A172 (cell line): ENCODE measurements around a stretch of chr17.

- RAMPAGE, long total RNA = no peak
These were observed 50.0 kb downstream of the MPRIP start for GRCh38 chr17:17092066-17092843.

GRCh38 chr17:17098548-17099214, 56.4 kb downstream of the MPRIP start:
- RAMPAGE, long total RNA = no peak

GRCh38 chr17:17110313-17111085, 68.2 kb downstream of the MPRIP start:
- RAMPAGE, long total RNA = no peak

- RAMPAGE, long total RNA = no peak
These were observed 80.7 kb downstream of the PLD6 start for GRCh38 chr17:17125147-17126132.

DNA sequence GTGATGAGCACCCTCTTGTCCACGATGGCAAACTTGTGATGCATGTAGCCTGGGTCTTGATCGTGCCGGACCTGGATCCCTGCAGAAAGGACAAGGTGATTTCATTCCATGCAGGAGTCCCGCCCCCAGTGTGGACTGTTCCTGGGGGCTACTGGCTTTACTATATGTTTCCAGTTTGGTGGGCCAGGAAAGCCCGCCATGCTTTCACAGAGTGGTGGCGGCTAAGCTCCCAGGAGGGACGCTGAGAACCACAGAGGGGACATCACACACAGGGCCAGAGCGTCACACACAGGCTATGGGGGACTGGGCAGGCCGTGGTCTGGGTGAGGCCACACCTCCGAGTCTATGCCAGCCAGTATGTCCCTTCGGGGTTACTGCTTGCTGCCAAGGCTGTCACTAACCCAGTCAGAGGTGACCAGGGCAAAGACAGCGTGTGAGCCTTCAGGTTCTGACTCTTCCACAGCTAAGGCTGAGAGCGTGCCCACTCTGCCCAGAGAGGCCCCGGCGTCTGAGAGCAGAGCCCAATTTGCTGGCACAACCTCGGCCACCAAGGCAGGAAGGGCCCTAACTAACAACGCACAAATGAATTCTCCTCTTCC, 3.0 kb downstream of the PLD6 start:
- RAMPAGE, long total RNA = no peak

DNA sequence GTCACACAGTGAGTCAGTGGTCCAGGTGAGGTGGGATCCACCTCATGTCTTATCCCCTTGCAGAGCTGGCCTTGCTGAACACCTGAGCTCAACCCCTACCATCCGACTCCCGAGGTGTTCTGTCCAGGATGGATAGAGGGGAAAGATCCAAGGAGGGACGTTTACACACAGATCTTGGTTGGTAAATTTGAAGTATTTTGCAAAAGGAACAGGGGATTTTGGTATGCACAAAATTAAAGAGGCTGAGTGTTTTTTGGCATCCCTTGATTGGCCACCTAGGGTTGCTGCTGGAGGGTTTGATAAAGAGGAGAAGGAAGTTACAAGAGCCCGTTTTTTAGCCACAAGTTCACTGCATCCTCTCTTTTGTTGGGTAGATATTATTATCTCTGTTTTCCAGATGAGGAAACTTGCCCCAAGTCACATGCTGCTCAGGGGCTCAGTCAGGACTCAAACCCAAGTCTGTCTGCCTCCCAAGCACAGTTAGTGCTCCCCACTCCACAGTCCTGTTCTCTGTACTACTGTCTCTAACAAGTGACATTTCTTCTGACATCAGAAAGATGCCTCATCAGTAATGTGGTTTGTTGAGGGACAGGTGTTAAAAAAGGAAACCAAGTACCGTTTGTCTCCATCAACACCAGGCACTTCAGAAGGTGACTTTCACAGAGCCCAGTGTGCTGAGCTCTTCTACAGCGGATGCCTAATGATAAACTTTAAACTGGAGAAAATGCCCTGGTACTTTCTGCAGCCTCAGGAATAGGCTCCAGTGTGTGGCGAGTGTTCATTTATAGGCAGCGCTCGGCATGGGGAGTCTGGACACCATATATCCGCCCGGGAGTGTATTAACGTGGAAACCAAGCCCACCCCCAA, 1.4 kb downstream of the NT5M start:
- RAMPAGE, long total RNA = no peak

DNA sequence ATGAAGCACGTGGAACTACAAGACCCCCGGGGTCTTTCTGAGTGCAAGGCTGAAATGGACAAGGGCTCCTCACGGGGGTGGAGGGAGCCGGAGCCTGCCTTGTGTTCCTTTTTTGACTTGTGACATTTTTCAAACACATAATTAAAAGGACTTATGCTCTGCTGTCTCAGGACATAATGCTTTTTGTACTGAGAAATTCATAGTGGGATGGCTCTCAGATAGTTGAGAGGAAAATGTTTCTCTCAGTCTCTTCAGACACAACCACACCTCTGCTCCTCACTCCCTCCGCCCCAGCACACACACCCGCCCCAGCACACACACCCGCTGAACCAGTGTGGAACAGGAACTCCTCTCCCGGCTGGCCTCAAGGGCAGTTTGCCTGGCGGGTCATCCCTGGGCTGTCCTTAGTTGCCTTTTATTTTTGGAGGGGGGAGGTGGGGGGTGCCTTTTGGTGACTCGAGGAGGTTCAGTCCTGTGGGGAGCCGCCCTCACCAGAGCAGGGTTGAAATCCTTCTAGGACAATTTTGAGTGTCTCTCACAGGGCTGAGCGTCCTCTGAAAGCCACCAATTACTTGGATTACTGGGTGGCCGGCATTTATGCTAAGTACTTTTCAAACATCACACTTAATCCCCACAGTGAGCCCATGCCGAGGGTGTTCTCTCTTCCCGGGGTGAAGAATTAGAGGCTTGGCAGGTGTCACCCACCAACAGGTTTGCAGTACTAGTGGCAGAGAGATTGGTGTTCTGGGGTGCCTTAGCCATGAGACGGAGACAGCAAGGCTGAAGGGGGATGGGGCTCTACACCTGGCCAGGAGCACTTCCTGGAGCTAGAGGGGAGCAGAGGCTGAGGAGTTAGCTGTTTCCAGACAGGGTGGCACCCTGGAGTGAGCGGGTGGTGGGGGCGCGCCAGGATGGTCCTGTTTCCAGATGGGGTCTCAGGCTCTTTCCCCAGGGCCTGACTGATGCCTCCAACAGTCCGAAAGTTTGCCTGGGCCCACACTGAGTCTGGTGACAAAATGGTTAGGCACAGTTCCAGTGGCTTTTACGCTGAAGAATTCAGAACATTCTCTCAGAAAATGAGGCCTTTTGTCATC, 2.8 kb downstream of the RASD1 start:
- RAMPAGE, long total RNA = no peak

DNA sequence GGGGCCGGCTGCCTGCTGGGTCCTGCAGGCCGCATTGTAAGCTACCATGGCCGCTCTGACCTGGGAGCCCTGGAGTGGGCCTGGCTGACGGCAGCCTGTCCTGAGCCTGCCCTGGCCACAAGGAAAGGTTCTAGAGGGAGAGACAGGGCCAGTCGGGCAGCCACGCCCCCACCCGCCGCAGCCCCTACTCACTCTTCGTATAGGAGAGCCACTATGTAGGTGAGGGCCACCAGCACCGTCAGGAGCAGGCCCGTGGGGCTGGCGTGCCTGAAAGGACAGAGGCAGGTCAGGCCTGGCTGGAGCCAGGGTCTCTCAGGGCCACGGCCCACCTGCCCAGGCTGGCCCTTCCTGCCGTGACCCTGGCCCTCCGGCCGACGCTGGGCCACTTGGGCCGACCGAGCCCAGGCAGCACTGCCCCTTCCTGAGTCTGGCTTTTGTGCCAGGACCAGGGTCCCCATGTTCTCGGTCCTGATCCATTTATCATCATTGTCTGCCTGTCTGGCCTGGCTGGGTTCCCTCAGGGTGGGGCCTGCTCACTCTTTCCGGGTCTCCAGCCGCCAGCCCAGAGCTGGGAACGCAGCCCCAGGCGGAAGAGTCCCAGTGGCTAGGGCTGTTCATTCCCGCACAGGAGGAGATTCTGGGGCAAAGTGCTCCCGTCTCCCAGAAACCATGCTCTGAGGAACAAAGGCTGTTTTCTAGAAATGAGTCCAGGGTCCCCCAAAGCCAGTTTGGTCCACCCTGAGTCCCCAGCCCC, 10.0 kb upstream of the RASD1 start:
- RAMPAGE, long total RNA = no peak

DNA sequence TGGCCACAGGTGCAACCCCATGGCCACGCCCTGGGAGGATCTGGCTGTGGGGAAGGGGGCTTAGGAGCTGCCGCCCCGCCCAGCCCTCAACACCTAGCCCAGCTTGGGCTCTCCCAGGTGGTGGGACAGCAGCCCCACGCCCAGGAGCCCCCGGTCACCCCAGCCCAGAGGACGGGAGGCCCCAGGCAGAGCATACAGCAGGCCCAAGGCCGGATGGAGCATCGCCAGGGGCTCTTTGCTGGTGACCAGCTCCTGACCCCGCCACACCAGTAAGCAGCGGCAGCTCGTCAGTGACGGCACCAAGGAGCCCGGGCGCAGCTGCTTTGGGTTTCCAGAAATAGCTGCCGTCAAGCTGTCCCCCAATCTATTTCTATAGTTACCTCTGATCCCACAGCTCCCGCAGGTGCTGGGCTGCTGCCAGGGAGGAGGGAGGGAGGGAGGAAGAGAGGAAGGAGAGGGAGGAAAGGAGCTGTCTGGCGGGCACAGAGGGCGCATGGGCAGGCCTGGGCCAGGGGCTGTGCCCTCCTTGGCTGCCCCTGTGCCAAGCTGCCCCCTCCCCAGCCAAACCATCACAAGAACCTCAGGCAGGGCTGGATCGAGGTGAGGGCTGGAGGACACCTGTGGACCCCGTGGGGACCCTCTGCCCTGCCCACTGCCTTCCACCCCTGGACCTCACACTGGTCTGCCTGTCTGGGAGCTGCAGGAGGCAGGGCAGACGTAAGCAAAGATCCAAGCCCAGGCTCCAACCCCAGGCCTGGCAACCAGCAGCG, 10.8 kb upstream of the RASD1 start:
- RAMPAGE, long total RNA = no peak

DNA sequence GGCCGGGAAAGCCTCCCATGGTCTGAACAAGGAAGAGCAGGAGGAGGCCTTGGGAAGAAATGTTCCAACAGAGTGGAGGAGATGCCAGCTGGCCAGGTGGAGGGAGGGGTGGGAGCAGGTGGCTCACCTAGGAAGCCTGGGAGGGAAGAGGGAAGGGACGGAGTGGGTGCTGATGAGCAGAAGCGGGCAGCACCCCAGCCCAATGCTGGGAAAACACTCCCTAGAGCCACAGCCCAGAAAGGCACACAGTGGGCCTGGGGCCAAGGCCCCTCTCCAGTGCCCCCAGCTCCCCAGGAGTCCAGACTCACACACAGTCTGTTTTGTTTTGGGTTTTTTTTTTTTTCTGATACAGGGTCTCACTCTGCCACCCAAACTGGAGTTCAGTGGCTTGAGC, 20.1 kb downstream of the PEMT start:
- RAMPAGE, long total RNA = no peak

DNA sequence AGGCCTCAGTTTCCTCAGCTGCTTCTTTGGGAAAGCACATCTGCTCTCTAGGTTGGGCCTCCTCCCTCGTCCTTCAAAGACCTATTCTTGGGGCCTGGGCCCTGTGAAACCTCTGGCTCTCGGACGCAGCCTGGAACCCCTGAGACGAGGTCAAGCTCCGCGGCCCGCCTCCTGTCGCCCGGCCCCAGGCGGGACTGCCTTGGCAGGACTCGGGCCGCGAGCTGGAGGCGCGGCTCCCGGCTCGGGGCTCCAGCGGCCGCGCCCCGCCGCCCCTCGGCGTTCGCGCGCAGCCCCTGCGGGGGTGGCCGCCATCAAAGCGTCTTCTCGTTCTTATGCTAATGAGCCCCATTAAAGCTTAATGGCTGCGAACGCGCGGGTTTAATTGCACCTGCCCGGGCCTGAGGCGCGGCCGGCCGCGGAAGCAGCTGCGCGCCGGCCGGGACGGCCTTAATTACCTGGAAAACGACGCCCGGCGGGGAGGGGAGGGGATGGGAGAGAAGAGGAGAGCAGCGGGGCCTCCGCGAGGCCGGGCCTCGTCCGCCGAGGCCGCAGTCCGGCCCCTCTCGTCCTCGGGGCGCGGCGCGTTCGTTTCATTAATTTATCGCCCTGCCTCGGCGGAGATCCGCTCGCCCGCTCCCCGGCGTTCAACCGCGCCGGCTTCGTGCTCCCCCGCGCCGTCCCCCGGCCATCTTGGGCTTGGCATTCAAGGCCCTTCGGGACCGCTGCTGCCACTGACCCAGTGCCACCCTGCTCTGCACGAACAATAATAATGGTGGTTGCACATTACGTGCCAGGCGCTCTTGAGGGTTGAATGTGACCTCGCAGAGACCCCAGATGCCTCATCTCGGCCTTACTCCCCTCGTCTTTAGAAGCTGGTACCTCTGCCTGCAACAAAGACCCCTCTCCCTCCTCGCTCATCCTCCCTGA, 19.2 kb downstream of the RAI1 start:
- RAMPAGE, long total RNA = no peak

DNA sequence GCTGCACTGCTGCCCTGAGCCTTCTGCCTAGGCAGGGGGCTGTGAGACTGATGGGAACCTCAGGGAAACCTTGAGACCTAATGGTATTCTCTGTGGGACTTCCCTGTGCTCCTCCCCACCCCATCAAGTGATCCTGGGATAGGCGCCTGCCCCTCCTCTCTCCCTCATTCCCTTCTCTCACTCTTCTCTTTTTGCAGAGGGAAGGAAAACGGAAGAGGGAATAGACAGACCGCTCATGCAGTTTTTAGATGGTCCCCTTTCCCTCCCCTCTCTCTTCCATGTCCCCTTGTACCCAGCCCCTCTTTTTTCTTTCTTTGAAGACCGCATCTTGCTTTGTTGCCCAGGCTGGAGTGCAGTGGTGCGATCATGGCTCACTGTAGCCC, 20.0 kb downstream of the RAI1 start:
- RAMPAGE, long total RNA = no peak

DNA sequence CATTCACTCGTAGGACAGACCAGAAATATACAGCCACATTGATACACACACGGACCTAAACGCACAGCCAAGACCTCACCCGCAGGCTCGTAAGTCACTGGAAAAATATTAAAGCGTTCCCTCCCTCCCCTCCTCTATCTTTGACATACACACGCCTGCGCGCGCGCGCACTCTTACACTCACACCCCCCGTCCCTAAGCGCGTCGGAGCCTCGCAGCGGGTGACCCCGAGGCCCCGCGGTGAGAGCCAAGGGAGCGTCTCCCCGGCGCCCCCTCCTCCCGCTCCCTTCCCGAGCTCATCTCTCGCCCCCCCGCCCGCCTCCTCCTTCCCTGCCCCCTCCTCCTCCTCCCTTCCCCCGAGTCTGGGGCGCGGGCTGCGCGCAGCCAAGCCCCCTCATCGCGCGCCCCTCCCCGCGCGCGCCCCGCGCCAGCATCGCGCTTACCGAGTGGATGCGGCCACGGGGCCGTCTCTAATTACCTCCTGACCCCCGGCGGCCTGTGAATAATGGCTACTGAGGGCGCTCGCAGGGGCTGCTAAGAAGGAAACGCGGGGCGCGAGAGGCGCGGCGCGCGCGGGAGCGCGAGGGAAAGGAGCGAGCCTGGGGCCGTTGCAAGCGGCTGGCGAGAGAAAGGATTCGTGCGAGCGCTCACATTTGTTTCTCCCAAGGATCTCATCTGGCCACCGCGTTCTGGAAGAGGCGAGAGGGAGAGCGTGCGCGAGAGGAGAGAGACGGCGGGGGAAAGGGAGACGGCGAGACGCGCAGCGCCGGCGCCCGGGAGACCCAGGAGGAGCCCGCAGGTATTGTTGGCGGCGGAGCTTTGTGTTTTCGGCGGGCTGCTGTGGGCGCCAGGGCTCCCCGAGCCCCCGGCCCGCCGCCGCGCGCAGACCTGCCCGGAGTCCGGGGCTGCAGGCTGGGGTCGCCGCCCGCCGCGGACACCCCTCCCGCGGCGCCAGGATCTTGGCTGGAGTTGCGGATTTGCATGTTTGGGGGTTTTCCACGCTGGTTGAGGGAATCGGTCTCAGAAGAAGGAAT, 42.4 kb downstream of the RAI1 start:
- RAMPAGE, long total RNA = no peak

GRCh38 chr17:17757307-17757816, 76.1 kb downstream of the RAI1 start:
- RAMPAGE, long total RNA = no peak

GRCh38 chr17:17757817-17759080, 77.0 kb downstream of the RAI1 start:
- RAMPAGE, long total RNA = no peak

DNA sequence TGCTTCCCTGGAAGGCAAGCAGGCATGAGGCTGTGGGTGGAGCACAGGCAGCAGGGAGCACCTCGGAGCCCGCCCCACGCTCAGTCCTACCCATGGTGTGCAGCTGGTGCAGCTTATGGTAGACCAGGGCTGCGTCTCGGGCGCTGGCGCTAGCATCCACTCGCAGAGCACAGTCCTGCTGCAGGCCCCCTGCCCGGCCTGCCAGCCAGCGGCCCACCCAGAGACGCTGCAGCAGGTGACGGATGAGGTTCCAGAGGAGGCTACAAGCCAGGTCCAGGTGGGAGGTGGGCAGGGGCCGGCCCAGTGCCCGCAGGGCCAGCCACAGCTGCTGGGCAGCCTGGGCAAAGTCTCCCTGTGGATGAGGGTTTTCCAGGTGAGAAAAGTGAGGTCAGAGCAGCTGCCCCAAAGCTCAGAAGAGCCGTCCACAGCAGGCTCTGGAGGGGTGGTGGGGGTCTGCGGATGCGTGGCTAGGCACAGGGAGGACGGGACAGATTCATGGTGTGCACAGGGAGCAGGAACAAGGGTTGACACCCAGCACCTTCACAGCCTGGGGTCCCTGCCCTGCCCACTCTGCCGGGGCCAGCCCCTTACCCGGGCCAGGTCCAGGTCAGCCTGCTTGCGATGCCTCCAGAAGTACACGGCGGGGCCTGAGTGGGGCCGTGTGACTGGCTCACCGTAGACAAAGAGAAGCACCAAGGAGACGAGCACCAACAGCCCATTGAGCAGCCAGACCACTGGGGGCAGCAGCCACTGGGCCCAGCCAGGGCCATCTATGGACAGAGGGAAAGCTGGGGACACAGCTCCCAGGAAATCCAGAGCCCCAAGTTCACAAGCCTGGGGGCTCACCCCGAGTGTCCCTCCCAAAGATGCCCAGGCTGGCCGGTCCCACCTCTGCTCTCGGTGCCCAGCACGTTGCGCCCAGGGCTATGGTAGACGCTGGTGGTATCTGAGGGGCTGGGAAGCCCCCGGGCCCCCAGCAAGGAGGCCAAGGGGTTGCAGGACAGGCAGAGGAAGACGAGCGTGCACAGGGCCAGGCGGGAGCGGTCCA, 20.1 kb downstream of the SREBF1 start:
- RAMPAGE, long total RNA = no peak

DNA sequence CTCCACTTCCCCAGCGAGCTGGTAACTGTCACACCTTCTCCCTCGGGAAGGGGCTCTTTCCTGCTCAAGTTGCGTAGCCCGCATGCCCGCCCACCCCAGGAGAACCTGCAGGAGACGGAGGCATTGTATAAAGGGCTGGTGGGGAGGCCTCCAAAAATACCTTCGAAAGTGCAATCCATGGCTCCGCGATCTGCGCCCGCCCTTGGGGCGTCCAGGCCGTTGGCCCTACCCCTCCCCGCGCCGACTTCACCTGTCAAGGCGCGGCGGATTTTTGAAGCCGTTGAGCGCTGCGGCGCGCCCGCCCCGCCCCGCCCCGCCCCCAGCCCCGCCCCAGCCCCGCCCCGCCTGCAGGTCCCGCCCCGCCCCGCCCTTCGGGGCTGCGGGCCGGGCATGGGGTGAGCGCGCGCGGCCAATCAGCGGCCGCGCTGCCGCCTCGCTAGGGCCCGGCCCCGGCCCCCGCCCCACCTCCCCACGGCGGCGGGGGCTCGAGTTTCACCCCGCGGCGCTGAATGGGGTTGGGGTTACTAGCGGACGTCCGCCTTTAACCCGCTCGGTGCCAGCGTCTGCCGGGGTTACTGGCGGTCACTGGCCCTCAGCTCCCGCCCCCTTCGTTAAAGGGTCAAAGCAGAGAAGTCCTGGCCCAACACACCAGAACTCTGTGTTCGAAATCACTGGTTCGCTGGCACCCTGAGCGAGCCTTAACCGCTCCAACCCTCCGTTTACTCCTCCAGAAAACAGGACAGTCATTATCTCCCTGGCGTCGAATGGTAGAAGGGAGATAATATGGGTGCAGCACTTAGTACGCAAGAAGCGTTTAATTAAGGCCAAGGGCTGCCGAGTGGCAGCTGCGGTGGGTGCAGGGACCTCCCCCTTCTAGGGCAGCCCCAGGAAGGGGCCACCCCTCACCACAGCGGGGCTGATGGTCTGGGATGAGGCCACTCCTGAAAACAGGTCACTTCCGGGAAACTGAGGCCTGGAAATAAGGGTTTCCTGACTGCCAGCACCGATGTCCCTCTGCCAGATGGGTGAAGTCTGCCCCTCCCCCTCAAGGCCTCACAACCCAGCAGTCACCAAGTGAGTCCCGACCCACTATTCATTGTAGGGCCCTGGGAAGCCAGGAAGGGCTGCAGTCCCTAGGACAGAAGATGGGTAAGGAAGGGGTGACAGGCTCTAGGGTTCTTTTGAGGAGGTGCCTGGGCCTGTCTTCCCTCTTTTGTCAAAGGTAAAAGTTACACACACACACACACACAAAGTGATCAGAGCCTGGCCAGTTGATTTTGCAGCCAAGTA, 13.0 kb downstream of the SREBF1 start:
- RAMPAGE, long total RNA = start-site peak on the minus strand centred at position 245 of the sequence, 97 bp wide, 28 and 97 reads in 2 replicates

- RAMPAGE, long total RNA = no peak
These were observed 11.8 kb downstream of the SREBF1 start for GRCh38 chr17:17824648-17825798.

DNA sequence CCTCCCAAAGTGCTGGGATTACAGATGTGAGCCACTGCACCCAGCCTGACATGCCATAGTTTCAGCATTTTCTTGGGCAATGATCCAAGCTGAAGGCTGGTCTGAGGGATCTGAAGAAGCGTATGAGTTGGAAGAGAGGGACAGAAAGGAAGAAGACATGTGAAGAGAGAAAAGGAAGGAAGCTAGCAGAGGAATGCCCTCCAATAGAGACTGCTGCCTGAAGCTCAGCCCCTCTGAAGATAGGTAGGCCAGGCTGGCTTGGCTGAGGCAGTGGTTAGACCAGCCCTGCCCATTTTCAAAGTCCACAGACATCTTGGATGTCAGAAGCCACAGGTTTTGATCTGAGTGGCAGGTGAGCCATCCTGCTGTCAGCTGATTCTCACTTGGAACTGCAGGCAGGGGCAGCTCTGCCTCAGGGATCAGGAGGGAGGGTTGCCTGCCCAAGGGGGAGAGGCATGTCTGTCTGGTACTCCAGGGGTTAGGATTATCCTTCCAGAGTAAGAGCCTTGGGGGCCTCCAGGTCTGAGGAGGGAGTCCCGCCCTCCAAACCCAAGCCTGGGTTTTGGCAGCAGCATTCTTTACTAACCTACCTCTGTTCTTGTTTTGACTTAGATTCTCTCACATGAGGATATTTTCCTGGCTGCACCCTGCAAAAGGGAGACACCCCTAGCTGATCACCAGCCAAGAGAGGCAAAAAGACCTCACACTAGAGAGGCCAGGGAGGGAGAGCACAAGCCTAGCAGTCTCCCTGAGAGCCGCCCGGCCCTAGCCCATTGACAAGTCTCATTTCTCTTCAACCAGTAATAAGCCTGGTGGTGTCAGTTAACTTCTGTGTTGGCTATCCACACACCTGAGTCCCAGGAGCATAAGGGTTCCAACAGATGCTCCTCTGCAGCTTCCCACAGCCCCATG, 18.3 kb upstream of the SREBF1 start:
- RAMPAGE, long total RNA = no peak

- RAMPAGE, long total RNA = no peak
These were observed 12.7 kb downstream of the ATPAF2 start for GRCh38 chr17:18026133-18026849.